ENCODE measurements around the gene CACNA1B.

GRCh38 chr9:137300473-137301658 lies 1.2 kb downstream of the NRARP start:
- PRO-cap: bidirectional peak, plus-strand start at chr9:137300817, minus-strand start at chr9:137300673; bidirectional peak, plus-strand start at chr9:137301051, minus-strand start at chr9:137300953

DNA sequence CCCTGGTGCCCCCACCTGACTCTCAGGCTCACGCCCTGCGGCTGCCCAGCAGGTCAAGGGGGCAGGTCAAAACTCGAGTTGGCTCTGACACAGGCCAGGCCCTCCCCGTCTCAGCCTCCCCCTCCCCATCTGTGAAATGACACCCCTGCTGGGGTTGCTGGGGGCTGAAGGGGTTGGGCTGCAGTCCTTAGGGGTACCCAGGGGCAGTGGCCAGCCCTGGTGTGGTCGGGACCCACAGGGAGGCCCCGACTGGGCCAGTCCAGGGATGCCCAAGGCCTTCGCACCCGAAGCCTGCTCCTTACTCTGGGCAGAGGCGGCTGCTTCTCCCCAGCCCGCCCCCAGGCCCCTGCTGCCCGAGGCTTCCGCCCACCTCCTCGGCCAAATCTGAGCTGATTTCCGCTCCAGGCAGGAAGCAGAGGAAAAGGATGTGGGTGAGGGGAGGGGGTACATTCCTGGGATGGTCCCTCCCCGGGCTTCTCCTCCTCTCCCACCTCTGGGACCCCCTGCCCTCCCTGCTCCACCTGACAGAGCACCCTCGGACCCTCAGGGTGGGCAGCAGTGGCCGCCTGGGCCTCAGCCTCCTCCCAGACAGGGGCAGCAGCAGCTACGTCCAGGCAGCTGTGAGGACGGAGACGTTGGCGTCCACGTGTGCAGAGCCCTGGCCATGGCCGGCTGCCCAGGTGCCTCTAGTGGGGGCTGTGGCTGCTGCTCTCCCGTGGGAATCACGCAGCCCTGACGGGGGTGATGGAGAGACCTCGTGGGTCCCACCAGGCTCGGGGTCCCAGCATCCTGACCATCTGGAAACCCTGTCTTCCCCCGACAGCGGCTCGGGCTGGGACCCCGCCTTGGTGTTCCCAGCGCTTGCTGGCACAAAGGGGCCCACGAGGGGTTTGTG lies 4.1 kb upstream of the NRARP start:
- PRO-cap: bidirectional peak, plus-strand start at position 434 of the sequence, minus-strand start at position 386 of the sequence

- PRO-cap: no peak
Observed at GRCh38 chr9:137429360-137429676, 6.1 kb downstream of the NOXA1 start.

DNA sequence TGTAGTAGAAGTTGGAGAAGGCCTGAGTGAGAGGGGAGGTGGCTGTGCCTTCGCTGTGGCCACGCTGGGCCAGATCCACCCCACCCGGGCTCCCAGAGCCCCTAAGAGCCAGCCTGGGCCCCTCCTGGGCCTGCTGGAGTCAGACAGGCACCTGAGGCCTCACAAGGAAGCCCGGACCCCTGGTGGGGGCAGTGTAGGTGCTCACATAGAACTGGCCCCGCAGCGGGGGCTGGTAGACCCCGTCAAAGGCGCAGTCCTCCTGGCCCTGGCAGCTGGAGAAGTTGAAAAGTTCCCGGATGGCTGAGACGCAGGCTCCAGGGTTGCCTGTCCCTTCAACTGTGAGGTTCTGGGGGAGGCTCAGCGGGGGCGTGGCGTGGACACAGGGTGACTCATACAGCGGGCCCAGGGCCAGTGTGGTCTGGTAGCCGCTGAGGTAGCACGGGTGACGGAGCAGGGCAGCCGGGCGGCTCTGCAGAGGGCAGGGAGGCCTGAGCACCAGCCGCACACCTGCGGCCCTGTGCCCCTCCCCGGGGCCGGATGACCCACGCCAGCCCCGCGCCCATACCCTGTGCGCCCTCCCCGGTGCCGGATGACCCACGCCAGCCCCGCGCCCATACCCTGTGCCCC lies 5.2 kb downstream of the ENTPD8 start:
- PRO-cap: bidirectional peak, plus-strand start at position 474 of the sequence, minus-strand start at position 338 of the sequence

- PRO-cap: bidirectional peak, plus-strand start at chr9:137437176, minus-strand start at chr9:137437037
Observed at GRCh38 chr9:137436730-137437469, 4.3 kb downstream of the ENTPD8 start.

DNA sequence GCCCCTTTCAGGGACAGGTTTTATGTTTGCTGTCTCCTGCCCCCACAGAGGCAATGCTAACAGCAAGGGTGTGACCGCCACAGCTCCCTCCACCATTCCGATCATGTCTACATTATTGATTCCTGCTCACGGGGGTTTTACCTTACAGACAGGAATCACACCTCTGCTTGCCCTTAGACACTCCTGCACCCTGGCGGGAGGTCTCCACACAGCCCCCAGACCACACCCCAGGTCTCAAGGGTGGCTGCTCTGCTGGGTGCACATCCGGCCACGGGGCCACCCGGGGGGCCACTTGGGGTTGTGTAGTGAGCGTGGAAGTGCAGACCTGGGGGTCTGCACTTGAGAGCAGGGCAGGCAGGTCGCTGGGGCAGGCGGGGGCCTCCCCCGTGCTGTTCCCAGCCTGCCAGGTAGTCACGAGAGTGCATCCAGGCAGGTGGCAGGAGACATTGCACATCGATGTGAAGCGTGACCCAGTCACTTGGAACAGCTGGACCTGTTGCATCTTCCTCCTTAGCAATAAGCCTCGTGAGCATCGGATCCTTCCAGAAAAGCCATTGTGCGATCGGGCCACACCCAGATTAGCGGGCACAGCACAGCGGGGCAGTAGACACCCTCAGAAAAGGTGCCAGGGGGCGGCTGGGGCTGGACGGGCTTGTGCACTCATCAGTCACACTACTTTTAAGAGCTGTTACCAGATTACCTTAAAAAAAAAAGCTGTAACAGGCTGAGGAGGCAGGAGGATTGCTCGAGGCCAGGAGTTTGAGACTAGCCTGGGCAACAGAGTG lies 4.8 kb upstream of the ENTPD8 start:
- PRO-cap: unidirectional peak, minus-strand start at position 485 of the sequence

GRCh38 chr9:137449709-137450547 lies 8.8 kb upstream of the ENTPD8 start:
- PRO-cap: no peak

- PRO-cap: no peak
Observed at GRCh38 chr9:137516815-137517477, 33.3 kb downstream of the PNPLA7 start.

DNA sequence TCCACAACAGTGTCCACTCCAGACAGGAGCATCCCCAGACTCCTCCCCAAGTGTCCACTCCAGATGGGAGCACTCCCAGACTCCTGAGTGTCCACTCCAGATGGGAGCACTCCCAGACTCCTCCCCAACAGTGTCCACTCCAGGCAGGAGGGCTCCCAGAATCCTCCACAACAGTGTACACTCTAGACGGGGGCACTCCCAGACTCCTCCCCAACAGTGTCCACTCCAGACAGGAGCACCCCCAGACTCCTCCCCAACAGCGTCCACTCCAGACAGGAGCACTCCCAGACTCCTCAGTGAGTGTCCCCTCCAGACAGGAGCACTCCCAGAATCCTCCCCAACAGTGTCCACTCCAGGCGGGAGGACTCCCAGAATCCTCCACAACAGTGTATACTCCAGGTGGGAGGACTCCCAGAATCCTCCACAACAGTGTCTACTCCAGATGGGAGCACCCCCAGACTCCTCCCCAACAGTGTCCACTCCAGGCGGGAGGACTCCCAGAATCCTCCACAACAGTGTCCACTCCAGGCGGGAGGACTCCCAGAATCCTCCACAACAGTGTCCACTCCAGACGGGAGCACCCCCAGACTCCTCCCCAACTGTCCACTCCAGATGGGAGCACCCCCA lies 16.5 kb downstream of the PNPLA7 start:
- PRO-cap: no peak

DNA sequence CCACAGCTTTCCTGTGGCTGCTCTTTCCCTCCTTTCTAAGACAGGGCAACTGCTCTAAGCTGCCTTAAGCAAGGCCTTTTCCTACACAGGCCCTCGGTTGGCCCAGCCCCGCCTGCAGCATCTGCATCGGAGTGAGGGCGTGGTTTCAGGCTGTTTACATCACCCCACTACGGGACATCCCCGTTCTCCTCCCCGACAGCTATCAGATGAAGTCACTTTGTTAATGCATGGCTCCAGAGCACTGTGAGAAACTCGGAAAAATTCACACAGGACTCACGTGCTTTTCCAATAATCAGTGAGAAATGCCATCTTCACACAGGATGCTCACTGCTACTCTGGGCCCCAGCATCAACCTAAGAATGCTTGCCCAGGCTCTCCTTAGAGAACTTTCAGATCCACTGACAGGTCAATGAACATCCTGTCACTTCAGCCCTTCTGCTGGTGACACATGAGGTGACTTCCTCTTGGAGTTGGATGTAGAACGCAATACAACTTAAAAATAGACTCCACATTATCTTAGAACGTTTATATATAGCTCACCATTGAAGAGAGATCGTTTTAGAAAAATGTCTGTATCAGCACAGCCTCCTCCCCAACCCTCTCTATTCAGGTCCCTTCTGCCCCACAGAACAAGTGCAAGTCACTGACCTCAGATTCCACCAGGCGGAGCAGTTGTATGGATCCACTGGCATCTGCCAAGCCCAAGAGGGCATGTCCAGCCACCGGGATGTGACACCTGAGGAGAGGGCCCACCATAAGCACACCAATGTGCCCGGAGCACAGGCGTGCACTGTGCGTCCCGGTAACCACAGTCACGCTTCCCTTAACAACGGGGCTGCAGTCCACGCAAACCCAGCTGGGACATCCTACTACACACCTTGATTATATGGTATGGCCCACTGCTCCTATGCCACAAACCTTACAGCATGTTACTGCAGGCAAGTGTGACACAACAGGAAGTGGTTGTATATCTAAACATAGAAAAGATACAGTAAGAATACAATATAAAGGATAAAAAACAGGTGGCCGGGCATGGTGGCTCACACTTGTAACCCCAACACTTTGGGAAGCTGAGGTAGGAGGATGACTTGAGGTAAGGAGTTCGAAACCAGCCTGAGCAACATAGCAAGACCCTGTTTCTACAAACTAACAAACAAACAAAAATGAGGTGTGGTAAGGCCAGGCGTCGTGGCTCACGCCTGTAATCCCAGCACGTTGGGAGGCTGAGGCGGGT lies 2.9 kb downstream of the DPH7 start:
- PRO-cap: no peak

DNA sequence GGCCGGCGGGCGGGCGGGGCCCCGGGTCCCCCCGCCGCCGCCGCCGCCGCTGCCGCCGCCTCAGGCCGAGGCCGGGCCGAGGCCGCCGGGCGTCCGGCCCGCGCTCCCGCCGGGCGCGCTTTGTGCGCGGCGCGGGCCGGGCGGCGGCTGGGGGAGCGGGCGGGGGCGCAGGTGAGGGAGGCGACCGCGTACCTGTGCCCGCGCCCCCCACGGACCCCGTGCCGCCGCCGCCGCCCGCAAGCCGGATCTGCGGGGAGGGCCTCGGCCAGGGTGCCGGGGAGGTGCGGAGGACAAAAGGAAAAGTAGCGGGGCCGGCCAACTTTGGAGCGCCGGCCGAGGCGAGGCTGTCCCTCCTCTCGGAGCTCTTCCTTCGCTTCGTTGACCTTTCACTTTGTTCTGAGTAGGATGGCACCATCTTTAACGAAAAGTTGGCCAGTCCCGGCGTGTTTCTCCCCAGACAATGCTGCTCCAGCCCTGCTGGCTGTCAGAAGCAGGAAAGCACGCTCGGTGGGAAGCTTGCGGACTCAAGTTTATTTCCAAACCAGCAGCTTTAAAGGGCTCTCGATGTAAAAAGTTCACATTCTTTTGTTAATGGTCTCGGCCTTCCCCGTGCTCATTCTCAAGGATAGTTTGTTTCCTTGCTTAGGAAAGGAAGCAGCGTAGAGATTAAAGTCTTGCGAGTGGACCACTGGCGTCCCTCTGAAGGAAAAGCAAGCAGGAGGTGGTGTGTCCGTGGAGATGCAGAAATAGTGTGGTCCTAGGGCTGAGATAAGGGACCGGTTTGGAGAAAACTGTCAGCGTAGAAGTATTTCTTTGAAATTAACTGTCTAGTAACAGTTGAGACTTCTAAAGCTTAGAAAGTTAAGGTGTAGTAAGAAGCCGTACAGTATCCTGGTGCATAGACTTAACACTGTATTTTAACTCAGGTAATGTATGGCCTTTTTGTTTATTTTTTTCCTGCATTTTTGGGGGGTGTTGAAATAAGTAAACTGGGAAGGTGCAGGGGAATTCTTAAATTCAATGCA lies 650 bp downstream of the EHMT1 start:
- PRO-cap: bidirectional peak, plus-strand start at position 150 of the sequence, minus-strand start at position 122 of the sequence; bidirectional peak, plus-strand start at position 394 of the sequence, minus-strand start at position 380 of the sequence

- PRO-cap: no peak
Observed at GRCh38 chr9:137667589-137668203, 48.9 kb downstream of the EHMT1 start.

DNA sequence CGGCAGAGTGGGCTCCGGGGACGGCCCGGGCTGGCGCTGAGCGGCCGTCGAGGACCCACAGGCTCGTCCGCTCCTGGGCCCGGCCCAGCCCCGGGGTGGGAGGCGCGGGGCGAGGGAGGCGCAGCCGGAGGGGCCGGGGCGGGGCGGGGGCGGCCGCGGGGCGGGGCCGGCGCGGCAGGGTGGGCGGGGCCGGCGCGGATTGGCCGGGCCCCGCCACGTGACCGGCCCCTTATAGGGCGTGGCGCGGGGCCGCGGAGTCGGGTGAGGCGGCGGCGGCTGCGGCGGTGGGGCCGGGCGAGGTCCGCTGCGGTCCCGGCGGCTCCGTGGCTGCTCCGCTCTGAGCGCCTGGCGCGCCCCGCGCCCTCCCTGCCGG lies at the start of gene CACNA1B:
Gene CACNA1B (plus strand): TSS at position 260 of the 373 bp plus-strand sequence.
- PRO-cap: no peak

Data from rectum (tissue), 1 donor.